Liver (tissue), 9 donors: ENCODE measurements around the gene C17orf67.

GRCh38 chr17:50630377-50630915 lies 4.2 kb upstream of the ABCC3 start:
- PRO-cap, 5 experiments, result no peak in any of the 5 experiments
- RAMPAGE, long total RNA, 2 experiments, result no peak in any of the 2 experiments
- RRBS, result no CpG with 5 or more reads among the region's 7 CpGs

- PRO-cap, 5 experiments, result no peak in any of the 5 experiments
- RAMPAGE, long total RNA, 2 experiments, result no peak in any of the 2 experiments
- RRBS, result no CpG with 5 or more reads among the region's 3 CpGs
Measured at GRCh38 chr17:50643194-50643966, 8.7 kb downstream of the ABCC3 start.

DNA sequence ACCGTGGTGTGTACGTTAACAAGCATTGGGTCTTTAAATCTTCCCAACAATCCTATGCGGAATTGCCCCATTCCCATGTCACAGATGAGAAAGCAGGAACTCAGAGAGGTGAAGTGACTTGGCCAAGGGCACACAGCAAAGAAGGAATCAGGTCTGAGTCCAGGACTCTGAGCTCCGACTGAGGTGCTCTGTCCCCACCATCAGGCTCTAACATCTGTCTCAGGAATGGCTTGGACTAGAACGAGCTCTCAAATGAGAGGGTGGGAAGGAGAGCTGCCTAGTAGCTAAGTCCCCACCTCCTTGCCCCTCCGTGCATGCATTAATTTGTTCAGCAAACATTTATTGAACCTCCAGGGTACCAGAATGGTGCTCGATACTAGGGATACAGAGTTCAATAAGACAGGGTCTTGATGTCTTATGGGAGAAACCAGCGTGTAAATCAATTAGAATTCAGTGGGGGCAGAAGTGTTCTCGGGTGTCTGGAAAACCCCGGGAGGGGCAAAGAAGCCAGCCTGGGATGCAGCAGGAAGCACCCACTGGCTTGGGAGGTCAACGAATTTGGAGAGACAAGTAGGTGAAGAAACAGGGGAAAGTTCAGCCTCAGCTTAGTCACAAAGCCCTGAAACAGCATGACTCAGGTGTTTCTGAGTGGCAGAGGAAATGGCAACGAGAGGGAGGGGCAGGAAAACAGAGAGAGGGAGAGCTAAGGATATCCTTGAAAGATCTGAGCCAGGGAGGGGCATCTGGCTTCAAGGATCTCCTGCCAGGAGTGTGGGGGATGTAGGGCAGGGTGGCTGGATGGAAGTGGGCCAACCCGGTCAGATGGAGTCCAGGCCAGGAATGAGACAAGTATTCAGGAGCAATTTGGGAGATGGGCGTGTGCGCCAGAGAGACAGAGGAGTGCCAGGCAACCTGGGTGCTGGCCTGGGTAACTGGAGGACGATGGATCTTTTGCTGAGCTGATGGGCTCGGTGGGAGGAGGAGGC lies 26.9 kb downstream of the ABCC3 start:
- PRO-cap, 5 experiments, result peak in 1 of 5 experiments; most common plus-strand start position 682 of the sequence (in 1); most common minus-strand start position 560 of the sequence (in 1)
- RAMPAGE, long total RNA, 2 experiments, result no peak in any of the 2 experiments
- RRBS, result no CpG with 5 or more reads among the region's 17 CpGs

GRCh38 chr17:50708458-50709060 lies 845 bp upstream of the ANKRD40 start:
- PRO-cap, 5 experiments, result no peak in any of the 5 experiments
- RAMPAGE, long total RNA, 2 experiments, result no peak in any of the 2 experiments
- RRBS, result no CpG with 5 or more reads among the region's 3 CpGs

DNA sequence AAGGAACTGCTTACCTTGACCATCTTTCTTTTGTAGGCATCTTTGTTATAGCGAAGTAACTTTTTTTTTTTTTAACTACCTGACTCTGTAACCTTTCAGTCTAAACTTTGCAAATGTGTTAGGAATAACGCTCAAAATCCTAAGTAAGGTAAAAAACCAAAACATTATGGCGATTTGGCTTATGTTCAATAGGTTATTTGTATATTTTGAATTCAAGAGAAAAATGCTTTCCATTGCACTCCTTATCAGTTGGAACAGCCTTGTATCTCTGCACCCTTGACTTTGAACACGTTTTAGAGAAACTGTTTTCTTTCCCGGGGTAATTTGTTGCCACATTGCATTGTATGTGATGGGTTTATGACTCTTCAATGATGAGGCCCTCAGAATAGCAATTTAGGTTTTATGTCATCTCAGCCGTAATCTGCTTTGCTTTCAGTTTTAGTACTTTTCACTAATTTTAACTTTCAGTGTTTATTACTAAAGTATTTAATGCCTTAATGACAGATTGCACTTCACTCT lies 1.7 kb downstream of the LUC7L3 start:
- PRO-cap, 5 experiments, result no peak in any of the 5 experiments
- RAMPAGE, long total RNA, 2 experiments, result no peak in any of the 2 experiments
- RRBS, result no CpG with 5 or more reads among the region's 6 CpGs

DNA sequence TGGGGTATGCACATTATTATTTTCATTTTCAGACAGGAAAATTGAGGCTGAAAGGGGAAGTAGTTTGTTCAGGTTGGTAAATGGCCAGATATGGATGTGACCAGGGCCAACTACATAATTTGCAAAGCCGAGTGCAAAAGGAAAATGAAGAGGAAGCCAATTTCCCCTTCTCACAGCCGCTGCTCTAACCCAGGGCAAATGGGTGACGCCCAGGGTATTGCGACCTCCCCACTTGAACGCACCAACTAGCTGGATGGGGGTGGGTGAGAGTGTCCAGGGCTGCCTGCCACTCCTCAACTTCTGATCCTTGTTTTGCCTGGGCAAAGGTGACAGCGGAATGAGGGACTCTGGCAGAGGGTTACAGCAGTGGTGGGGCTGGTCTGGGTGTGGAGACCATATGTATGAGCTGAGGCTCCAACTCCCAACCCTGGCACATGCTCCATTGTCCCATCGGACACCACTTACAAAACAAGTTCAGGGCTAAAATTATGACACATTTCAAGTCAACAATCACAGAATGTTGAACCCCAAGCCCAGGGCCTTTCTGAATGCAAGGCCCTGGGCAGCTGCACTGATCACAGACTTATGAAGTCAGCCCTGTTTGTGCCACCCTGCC lies 1.7 kb downstream of the ANKRD40CL start:
- PRO-cap, 5 experiments, result peak in 2 of 5 experiments; most common plus-strand start position 323 of the sequence (in 1); most common minus-strand start position 302 of the sequence (in 2)
- RAMPAGE, long total RNA, 2 experiments, result no peak in any of the 2 experiments
- RRBS, result no CpG with 5 or more reads among the region's 7 CpGs

DNA sequence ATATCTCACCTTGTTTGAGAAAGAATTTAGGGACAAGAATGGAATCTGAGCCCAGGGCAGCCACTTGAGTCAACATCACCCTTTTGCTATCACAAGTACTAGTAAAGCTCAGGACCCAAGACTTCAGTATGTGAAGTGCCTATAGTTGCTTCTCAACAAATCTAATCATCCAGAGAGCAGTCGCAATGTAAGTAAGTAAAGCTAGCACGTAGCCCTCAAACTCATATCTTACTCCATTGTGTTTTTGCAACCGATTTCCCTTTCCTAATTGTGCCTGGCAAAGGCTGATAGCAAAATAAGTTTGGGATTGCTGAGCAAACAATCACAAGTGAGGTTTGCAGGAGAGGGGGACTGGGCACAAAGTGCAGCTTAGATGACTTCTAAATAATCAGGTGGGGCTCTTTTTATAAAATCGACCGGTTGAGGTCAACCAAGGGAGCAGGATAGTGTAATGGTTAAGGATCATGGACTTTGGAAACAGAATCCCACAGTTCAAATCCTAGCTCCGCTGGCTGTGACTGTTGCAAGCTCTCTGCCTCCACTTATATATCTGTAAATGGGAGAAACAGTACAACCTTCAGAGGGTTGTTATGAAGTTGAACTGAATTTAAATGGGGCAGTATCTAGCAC lies 13.0 kb downstream of the TOB1 start:
- PRO-cap, 5 experiments, result peak in 2 of 5 experiments; most common plus-strand start position 327 of the sequence (in 1); most common minus-strand start position 230 of the sequence (in 1)
- RAMPAGE, long total RNA, 2 experiments, result no peak in any of the 2 experiments
- RRBS, result no CpG with 5 or more reads among the region's 6 CpGs

- PRO-cap, 5 experiments, result no peak in any of the 5 experiments
- RAMPAGE, long total RNA, 2 experiments, result no peak in any of the 2 experiments
- RRBS, result no CpG with 5 or more reads among the region's 11 CpGs
Measured at GRCh38 chr17:50861699-50863034, 4.0 kb downstream of the TOB1 start.

DNA sequence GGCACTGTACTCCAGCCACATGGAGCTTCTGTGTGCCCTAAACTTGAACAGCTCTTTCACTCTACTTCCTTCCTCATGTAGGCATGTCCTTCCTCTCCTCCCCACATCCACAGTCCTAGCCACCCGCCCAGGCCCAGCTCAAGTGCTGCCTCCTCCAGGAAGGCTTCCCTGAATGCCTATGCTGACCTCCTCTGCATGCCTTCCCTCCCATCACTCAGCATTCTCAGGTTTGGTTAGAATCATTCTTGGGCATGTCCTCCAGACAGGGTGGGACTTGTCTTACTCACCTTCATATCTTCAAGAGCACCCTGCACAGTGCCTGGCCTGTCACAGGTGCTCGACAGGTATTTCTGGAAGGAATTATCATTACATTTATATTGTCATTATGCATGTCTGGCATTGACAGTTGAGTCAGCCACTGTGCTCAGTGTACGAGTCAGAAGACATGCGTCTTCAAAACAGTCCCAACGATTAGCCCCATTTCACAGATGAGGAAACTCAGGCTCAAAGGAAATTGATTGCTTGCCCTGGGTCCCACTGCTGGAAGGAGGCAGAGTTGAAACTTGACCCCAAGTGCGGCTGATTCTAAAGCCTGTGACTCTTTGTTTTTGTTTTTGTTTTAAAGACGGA lies 42.2 kb upstream of the TOB1 start:
- PRO-cap, 5 experiments, result no peak in any of the 5 experiments
- RAMPAGE, long total RNA, 2 experiments, result no peak in any of the 2 experiments
- RRBS, result no CpG with 5 or more reads among the region's 7 CpGs

DNA sequence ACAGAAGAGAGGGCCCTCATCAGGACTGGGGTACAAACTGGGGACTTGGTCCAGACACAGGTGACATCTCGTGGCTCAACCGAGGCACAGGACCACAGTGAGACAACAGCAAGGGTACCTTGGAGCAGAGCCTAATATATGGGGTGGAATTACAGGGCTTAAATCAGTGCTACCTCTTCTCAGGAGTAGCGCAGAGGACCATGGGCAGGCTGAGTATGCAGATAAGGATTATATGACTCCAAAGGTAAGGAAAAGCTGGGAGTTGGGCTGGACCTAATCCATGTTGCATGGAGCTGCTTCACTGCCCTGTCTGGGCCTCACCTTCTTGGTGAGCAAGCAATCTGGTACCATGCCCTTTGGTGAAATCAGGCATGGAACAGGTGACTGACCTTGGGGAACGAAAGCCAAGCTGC lies 25.7 kb downstream of the CA10 start:
- PRO-cap, 5 experiments, result no peak in any of the 5 experiments
- RAMPAGE, long total RNA, 2 experiments, result no peak in any of the 2 experiments
- RRBS, result no CpG with 5 or more reads among the region's 4 CpGs

DNA sequence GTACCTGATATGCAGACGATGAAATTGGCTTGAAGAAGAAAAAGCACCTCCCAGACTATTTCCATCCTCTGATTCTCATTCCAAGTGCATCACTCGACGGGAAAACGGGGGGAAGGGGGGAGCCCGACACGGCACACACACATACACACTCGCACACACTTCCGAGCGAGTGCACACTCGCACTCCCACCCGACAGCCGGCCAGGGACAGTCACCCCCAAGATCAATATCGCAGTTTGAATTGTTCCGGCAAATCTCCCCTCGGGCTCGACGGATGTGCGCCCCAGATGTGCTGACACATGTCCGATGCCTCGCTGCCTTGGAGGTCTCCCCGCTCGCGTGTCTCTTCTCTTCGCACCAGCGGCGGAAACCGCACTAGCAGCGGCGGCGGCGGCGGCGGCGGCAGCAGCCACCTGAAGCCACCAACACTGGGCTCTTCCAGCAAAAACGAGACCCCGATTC lies 762 bp downstream of the CA10 start:
- PRO-cap, 5 experiments, result no peak in any of the 5 experiments
- RAMPAGE, long total RNA, 2 experiments, result no peak in any of the 2 experiments
- RRBS, result no CpG with 5 or more reads among the region's 36 CpGs

DNA sequence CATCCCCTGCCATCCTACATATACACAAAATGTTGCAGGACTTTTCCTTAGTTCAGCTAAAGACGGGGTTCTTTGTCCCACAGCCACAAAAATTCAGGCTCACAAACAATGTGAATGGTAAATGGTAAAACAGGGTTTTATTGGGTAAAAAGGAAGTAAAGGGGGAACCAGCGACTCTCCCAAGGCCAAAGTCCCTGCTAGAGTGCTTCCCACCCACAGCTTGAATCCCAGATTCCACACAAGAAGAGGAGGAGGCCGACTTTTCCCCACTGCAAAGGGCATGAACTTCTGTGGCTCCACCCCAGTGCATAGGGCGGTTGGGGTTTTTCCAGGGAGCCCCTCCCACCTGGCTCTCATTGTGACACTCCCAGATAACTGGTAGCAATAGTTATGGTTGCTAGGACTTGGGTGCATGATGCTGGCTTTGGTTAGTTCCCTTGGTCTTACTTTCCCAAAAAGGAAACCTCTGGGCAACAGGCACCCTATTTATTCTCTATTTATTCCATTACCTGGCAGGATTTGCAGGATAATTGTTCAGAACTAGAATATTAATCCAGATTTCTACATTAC lies 666.0 kb upstream of the CA10 start:
- PRO-cap, 5 experiments, result peak in 3 of 5 experiments; most common plus-strand start position 384 of the sequence (in 1); most common minus-strand start position 238 of the sequence (in 2)
- RAMPAGE, long total RNA, 2 experiments, result no peak in any of the 2 experiments
- RRBS, result no CpG with 5 or more reads among the region's 4 CpGs

GRCh38 chr17:55072847-55073281 lies 104.3 kb downstream of the STXBP4 start:
- PRO-cap, 5 experiments, result no peak in any of the 5 experiments
- RAMPAGE, long total RNA, 2 experiments, result no peak in any of the 2 experiments
- RRBS, result no CpG with 5 or more reads among the region's 5 CpGs

- PRO-cap, 5 experiments, result peak in 1 of 5 experiments; most common plus-strand start chr17:55274780 (in 1); most common minus-strand start chr17:55274674 (in 1)
- RAMPAGE, long total RNA, 2 experiments, result no peak in any of the 2 experiments
- RRBS, result no CpG with 5 or more reads among the region's 5 CpGs
Measured at GRCh38 chr17:55274397-55275079, 9.8 kb downstream of the HLF start.

- PRO-cap, 5 experiments, result no peak in any of the 5 experiments
- RAMPAGE, long total RNA, 2 experiments, result no peak in any of the 2 experiments
- RRBS, result no CpG with 5 or more reads among the region's 3 CpGs
Measured at GRCh38 chr17:55443245-55443838, 21.7 kb upstream of the MMD start.

DNA sequence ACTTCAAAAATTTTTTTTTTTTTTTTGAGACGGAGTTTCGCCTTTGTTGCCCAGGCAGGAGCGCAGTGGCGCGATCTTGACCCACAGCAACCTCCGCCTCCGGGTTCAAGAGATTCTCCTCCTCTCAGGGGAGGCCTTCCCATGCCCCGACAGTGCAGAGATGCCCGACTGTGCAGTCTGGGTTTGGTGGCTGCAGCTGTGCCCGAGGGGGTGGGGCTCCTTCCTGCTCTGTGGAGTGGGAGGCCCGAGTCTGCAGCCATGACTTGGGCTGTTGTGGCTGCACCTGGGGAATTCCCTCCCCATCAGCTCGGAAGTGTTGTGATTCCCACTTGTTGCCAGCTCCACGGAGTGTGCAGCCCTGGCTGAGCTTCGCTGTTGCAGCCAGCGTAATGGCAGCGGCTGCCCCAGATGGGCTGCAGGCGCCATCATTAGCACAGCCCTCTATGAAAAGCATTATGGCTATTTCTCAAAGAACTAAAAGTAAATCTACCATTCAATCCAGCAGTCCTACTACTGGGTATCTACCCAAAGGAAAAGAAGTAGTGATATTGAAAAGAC lies 145.0 kb downstream of the TMEM100 start:
- PRO-cap, 5 experiments, result no peak in any of the 5 experiments
- RAMPAGE, long total RNA, 2 experiments, result no peak in any of the 2 experiments
- RRBS, result no CpG with 5 or more reads among the region's 17 CpGs

DNA sequence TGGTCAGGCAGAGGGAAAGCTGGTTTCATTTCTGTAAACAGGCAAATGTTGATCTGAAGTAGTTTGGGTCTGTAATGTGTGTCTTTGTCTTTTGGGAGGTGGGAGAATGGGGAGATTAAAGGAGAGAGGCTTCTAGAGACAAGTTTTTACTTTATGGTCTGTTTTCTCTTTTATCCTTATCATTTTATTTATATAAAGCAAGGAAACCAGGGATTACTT lies 289 bp downstream of the ANKFN1 start:
- PRO-cap, 5 experiments, result no peak in any of the 5 experiments
- RAMPAGE, long total RNA, 2 experiments, result no peak in any of the 2 experiments

DNA sequence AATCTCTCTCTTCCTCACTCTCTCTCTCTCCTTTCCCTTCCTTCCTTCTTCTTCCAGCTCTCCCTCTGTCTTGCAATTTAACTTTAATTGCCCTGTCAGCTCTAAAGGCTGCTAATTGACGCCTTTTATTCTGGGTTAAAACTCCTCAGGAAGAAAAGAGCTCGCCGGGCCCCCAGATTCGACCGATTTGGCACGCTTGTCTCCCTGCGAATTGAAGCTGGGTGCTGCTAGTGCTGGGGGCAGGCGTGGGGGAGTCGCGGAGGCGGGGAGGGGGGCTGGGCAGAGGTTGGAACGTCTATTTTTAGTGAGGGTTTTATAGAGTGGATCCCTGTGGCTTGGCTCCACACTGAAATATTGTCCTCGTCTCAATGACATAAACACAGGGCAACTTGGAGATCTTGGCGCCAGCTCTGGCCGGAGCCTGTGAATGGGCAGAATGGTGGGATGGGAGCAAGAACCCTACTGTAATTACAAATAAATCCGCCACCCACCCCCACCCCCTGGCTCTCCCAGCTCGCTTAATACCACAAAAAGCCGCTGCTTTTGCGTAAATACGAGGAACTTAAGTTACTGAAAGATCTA lies 15.7 kb upstream of the NOG start:
- PRO-cap, 5 experiments, result no peak in any of the 5 experiments
- RAMPAGE, long total RNA, 2 experiments, result no peak in any of the 2 experiments
- RRBS, result no CpG with 5 or more reads among the region's 20 CpGs

DNA sequence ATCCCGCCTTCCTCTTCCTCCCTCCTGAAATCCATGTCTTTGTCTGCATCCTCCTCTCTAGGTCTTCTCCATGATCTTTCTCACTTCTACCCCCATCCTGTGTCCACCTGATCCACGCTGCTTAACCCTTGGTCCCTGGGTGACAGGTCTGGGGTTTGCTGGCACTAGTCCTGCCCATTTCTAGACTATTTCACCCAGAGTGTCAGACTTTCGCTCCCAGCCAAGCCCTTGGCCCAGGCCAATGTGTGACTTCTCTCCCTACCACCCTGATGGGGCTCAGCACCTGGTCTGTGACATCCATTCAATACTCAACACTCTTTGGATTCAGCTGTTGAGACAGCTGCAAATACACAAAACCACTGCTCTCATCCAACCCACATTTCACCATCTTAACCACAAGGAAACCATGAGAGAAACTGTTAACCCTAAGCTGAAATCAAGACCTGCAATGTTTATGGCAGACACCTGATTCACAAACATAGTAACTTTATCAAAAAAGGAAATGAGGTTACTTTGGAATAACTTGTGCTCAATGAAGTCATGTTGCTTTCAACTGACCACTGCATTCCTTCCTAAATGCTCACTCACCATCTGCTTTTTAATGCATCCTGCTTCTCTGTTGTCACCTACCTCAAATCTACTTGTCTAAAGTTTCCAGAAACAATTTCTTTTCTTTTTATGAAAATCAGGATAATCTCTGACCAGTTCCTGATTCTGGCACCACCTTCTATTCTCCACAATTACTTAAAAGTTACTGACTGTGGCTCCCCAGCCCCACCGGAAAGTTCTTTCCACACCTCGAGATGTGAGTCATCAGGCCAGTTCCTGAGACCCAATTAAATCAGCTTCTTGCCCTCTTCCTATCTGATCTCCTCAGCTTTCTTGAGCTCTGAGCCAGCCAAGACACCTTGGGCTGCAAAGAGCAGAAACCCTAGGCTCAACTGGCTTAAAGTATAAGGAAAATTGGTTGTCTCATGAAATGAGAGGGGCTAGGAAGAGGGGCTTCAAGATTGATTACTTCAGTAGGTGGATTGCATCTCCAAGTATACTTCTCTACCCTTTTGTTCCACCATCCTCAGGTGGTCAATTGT lies 88.2 kb downstream of the NOG start:
- PRO-cap, 5 experiments, result no peak in any of the 5 experiments
- RAMPAGE, long total RNA, 2 experiments, result no peak in any of the 2 experiments
- RRBS, result no CpG with 5 or more reads among the region's 5 CpGs

DNA sequence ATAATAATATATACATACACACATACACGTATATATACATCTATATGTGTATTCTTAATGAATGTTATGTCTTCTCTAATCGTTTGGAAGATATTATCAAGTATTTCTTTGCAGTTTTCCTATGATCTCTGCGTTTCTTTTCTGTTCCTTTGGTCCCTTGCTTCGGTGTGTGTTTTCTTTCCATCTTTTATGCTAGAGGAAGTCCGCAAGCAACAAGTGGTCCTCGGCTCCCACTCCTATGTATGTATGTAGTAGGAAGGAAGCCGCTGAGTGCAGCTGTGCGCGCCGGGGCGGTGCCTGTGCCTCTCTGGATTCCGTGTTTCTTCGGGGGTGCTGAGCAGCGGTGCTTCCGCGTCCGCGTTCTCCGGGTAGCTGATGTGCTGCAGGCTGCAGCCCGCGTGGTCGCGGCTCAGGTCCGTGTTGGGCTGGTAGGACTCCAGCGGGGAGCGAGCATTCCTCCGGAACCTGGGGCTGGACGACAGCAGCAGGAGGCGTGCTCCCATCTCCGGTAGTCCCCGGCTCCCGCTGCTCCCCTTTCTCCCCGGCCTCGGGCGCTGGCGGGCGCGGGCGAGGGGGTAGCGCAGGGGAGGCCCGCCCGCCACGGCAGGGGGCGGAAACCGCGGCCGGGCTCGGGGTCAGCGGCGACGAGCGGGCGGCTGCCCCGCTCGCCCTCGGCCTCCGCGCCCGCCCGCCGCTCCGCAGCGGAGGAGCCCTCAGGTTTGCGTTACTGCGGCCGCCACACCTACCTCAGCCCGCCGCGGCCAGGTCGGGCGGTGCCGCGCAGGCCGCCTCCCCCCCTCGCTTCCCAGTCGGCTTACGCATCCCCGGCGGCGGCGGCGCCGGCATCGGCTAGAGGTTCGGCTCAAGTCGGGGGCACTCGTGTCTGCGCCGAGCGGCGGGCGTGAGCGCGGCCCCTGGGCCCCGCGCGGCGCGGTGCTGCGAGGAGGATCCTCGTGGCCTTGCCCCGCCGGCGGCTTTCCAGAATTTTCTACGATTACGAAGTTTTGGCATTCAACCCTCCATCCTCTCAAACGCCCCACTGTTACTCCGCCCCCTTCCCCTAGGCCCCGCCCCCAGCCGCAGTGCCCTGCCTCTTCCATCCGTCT lies at the start of gene C17orf67:
Gene C17orf67, minus strand, starts transcription at position 1,049 of the 1,106 bp plus-strand sequence.
- PRO-cap, 5 experiments, result peak in 5 of 5 experiments; most common plus-strand start position 360 of the sequence (in 4); most common minus-strand start position 978 of the sequence (in 5)
- RAMPAGE, long total RNA, 2 experiments, result no peak in any of the 2 experiments
- RRBS, result 2% methylated on average over 17 of the region's 111 CpGs